ENCODE measurements around the genes KCNMA1 and DLG5.

DNA sequence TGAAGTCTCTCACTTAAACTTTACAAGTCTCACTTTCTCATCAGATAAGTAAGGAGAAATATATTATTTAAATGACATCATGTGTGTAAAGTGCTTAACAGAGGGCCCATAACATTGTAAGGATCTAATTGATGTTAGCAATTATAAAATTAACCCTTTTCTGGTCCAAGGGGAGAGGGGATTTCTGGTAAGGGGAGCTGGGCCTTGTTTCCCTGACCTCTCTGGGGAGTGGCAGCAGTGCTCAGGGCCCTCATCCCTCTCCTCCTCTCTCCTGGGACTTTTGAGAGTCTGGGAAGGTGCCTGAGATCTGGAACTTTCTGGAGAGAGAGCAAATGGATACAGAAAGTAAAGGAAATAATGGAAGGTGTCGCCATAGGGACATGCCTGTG is 63.2 kb downstream of the ZNF503 start:
- PRO-cap: no peak

DNA sequence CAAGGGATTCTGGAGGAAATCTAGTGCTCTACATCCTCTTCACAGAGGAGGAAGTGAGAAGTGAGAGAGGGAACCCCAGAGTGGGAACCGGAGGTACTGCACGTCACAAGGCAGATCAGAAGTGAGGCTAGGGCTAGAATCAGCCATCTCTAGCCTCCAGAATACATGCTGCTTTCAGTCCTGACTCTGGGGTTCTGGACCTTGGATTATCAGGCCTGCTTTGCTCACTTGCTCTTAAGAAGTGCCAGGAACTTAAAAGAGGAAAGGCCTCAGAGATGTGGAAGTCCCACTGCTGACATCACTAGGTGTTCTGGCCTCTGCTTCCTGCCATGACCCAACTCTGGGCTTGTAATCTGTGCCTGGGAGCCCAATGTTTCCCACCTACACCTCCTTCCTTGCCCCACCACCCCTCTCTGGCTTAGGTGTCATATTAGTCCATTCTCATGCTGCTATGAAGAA is 25.6 kb downstream of the ZNF503 start:
- PRO-cap: no peak

GRCh38 chr10:75440754-75441057 is 9.3 kb downstream of the LRMDA start:
- PRO-cap: no peak

- PRO-cap: no peak
Observed at GRCh38 chr10:75470571-75471308, 39.3 kb downstream of the LRMDA start.

DNA sequence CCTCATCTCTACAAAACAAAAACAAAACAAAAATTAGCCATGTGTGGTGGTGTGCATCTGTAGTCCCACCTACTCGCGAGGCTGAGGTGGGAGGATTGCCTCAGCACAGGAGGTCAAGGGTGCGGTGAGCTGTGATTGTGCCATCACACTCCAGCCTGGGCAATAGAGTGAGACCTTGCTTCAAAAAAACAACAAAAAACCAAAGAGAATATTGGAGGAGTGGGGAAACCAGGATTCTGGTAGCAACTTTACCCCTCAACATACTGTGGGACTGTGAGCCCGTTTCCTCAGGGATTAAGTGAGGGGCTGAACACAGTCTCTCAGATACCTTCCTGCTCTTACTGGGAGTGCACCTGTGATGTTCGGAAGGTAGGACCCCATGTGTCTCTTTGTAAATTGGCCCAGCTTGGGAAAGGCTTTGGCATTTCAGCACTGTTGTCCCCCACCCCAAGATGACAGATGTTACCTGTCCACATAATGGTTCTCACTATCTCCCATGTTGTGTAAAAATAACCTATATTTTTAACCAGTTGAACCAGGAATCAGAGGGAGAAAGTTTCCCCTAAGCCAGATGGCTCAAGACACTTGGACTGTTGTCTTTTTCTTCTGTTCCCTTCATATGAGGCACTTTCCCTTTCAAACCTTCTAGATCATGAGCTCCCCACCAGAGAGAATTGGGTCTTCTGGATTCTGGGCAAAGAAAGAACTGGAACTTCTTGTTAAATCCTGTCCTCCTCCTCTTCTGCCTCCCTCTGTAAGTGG is 79.9 kb downstream of the LRMDA start:
- PRO-cap: no peak

DNA sequence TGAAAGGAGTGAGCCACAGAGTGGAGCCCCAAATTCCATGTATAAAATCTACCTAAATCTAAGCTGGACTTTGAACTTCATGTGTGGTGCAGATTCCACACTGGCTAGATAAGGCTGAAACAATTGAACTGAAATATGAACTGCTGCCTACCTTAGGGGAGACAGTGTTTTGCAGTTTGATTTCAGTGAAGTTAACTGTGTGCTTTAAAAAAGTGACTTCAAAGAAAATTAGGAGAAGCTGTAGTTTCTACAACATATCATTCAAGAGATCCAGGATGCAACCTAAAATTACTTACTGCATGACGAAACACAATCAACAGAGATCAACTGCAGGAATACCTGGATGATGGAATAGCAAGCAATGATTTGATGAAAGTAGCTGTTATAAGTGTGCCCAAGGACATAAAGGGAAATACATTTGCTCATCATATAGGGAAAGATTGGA is 124.0 kb downstream of the LRMDA start:
- PRO-cap: no peak

- PRO-cap: no peak
Observed at GRCh38 chr10:75723000-75723710, 291.7 kb downstream of the LRMDA start.

- PRO-cap: no peak
Observed at GRCh38 chr10:75755001-75755979, 323.9 kb downstream of the LRMDA start.

DNA sequence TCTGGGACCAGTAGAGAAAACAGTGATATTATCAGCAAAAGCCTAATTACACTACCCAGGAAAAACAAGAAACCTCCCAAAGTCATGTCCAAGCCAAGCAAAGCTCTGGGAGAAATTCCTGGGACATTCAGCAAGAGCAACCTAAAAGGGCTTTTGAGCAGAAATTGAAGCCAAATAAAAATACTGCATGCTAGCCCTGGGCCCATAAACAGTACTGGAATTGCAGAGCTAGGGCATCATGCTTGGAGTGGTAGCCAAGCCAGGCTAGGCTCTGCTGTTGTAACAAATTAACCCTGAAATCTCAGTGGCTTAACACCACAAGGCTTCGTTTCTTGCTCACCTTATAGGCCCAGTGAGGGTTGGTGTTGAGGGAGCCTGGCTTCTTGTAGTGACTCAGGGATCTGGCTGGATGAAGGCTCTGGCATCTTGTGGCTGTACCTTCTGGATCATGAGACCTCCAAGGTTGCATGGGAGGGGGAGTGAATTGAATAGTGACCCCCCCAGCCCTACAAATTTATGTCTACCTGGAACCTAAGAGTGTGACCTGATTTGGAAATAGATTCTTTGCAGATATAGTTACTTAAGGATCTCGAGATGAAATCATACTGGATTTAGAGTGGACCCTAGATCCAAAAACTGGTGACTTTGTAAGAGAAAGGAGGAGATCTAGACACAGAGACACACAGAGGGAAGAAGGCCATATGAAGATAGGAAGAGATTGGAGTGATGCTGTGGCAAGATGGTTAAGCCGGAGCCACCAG is 348.1 kb downstream of the LRMDA start:
- PRO-cap: no peak

- PRO-cap: no peak
Observed at GRCh38 chr10:76168034-76168628, 736.7 kb downstream of the LRMDA start.

DNA sequence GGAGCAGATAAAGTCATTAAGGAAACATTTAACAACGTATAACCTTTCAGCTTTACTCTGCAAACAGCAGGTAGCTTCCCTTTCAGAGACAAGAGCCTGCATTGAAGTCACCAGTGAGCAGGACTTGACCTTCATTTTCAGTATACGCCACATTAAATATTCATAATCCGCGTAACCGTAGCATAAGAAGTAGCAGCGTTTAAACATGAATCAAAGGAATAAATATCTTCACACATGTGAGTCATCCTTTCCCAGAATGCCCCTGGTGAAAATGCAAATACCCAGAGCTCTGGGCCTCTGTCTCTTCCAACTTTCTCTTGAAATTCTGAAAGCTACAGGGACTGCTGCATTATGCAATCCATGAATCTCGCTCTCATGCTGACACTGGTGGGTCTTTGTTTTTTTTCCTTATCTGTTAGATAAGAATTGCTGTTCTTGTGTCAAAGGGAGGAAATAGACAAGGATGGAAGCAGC is 390.6 kb downstream of the KCNMA1 start:
- PRO-cap: no peak

- PRO-cap: no peak
Observed at GRCh38 chr10:77391414-77392232, 246.0 kb downstream of the KCNMA1 start.

- PRO-cap: no peak
Observed at GRCh38 chr10:77416701-77417308, 220.8 kb downstream of the KCNMA1 start.

GRCh38 chr10:77585711-77586697 is 51.6 kb downstream of the KCNMA1 start:
- PRO-cap: no peak

DNA sequence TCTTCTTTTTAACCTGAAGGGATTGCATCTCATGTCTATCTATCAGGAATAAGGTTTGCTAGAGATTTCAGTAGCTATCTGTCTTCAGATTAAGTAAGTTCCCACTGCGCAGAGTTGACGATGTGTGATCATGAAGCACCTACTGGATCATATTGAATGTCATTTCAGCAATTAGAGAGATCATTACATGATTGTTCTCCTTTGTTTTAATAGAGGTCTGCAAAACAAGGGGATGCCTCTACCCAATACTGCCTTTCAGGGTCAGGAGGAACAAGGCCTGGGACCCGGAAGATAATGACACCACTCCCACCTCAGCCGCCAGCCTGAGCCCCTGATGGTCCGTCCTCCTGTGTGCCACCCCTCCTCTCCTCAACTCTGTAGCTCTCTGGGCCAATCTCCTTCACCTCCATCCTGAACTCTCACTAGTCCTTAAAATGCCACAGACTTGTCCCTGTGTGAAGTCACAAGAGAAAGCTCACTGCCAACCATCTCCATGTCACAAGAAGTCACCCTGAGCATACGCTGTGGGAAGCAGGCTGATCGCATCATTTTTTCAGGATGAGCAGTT is 38.0 kb downstream of the KCNMA1 start:
- PRO-cap: no peak

- PRO-cap: no peak
Observed at GRCh38 chr10:77606507-77607344, 30.9 kb downstream of the KCNMA1 start.

- PRO-cap: no peak
Observed at GRCh38 chr10:77637108-77638172, at the start of gene KCNMA1. Gene KCNMA1, minus strand, starts transcription at chr10:77637808.

GRCh38 chr10:77713963-77714539 is 76.4 kb upstream of the KCNMA1 start:
- PRO-cap: no peak

GRCh38 chr10:77881038-77882017 is 45.2 kb downstream of the DLG5 start:
- PRO-cap: no peak

GRCh38 chr10:77926686-77927409 is at the start of gene DLG5:
Gene DLG5, minus strand, starts transcription at chr10:77926755.
- PRO-cap: bidirectional peak, plus-strand start at chr10:77926792, minus-strand start at chr10:77926754; bidirectional peak, plus-strand start at chr10:77926867, minus-strand start at chr10:77926866; unidirectional peak, minus-strand start at chr10:77927120

All from right cardiac atrium (tissue), 1 donor.